NT2/D1 (cell line): ENCODE data around the genes WT1 and KIAA1549L.

- RRBS, 2 experiments: no CpG with 5 or more reads among the region's 6 CpGs
Measured at GRCh38 chr11:30984260-30984925, 385.1 kb downstream of the DCDC1 start.

GRCh38 chr11:31477666-31478305 lies 31.6 kb downstream of the IMMP1L start:
- RRBS, 2 experiments: no CpG with 5 or more reads among the region's 5 CpGs

- RRBS, 2 experiments: no CpG with 5 or more reads among the region's 3 CpGs
Measured at GRCh38 chr11:31493943-31494337, 15.5 kb downstream of the IMMP1L start.

DNA sequence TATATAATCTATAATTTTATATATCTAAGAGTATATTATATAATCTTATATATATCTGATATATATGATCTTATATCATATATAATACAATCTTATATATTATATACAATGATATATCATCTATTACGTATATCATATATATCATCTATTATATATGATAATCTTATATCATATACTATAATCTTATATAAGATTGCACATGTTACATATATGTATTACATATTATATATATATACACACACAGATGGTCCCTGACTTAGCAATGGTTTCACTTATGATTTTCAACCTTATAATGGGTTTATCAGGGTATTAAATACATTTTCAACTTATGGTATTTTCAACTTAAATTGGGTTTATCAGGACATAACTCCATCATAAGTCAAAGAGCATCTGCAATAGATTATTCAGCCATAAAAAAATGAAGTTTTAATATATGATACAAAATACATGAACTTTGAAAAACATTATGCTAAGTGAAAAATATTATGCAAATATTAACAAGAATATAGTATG lies 12.5 kb downstream of the IMMP1L start:
- RRBS, 2 experiments: no CpG with 5 or more reads among the region's 1 CpG

DNA sequence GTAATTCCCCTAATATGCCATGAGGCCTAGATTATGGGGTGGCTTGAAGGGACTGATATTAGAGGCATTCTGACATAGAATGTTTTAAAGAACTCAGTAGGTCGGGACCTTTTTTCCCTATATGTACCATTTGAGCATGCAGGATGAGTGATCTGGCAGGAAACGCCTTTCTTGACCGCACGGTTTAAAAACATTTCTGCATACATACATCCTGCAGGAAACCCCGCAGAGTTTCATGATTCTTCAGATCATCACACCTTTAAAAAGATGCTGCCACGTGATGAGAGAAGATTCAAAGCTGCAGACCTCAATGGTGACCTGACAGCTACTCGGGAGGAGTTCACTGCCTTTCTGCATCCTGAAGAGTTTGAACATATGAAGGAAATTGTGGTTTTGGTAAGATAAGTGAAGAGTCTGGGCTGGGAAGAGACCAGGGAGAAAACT lies 7.3 kb downstream of the RCN1 start:
- RRBS, 2 experiments: no CpG with 5 or more reads among the region's 7 CpGs

- RRBS, 2 experiments: 2% methylated on average over 29 to 33 of the region's 82 CpGs
Measured at GRCh38 chr11:32435137-32436365, at the start of gene WT1. Gene WT1, minus strand, starts transcription at chr11:32435539.

DNA sequence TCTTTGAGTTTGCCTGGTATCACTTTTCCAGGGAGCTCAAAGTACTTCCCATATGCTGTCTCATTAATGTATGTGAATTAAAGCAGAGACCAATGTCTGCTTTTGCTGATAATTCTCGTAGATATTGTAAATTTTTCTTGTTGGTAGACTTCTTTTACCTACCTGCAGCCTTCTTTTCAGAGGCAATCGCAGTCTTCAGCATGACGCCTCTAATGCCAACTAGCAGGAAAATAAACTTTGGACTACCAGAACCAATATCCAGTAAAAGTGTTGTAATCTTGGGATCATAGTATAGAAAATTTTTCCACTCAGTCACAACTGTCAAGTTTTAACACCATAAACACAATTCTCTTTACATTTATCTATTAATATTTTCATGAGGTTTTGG lies 2.2 kb downstream of the DEPDC7 start:
- RRBS, 2 experiments: no CpG with 5 or more reads among the region's 3 CpGs

DNA sequence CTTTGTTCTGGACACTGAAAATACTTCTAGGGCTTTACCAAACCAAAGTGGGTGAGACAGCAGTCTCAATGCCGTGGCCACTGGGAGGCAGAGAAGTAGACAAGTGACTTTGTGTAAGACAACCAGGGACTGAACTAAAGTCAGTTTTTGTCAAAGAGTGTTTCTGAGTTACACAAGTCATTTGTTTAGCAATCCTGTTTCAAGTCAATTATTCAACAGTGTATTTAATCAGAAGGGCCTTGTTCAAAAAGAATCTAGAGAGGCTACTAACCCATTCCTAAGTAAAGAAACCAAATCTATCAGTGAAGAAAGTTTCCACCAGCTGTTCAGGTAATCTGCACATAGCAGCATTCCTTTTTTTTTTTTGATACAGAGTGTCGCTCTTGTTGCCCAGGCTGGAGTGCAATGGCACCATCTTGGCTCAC lies 46.7 kb downstream of the TCP11L1 start:
- RRBS, 2 experiments: no CpG with 5 or more reads among the region's 2 CpGs

DNA sequence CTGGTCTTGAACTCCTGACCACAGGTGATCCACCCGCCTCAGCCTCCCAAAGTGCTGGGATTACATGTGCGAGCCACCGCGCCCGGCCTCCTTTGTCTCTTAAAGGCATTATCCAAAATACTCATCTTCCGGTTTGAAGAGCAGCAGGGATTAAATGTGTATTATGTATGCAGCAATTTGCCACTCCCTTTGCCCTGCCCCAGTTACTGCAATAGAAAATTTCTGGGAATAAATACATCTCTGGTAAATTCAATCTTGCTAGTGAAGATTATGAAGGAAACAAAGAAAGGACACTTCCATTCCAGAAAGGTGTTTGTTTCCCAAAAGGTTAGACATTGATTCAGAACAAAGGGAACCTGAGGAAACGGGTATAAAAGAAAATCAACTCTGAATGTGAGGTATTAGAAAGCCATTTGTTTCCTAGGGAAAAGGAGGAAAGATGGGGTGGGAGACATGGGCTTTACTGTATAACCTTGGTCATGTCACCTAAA lies 1.1 kb upstream of the HIPK3 start:
- RRBS, 2 experiments: 10% methylated on average over 1 of the region's 7 CpGs; no CpG with 5 or more reads in 1 of the 2 experiments

DNA sequence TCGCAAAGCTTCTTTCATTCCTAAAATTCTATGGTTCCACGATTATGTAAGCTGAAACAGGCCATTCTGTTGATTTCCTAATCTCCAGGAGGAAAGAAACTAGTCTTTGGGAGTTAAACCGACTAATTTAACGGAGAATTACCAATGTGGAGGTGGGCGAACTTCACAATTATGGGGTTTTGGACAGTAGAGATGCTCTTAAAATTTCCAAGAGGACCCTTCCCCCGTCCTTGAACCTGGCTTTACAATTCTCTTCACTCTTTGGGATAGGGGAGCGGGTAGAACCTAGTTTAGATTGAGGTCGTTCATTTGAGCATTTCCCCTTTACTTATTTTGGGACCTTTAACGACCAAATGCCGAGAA lies 599 bp upstream of the HIPK3 start:
- RRBS, 2 experiments: no CpG with 5 or more reads among the region's 10 CpGs

DNA sequence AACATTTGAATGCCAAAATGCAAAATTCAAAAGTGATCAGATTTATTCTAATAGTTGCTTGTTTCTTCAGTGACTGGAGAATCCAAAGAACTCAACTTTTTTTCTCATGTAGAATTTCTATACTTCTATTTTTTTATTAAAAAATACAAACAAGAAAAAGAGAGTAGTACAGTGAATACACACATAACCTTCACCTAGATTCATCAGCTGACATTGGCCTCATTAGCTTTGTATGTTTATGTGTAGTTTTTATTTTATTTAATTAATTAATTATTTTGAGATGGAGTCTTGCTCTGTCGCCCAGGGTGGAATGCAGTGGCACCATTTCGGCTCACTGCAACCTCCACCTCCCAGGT lies 16.4 kb upstream of the KIAA1549L start:
- RRBS, 2 experiments: no CpG with 5 or more reads among the region's 2 CpGs

DNA sequence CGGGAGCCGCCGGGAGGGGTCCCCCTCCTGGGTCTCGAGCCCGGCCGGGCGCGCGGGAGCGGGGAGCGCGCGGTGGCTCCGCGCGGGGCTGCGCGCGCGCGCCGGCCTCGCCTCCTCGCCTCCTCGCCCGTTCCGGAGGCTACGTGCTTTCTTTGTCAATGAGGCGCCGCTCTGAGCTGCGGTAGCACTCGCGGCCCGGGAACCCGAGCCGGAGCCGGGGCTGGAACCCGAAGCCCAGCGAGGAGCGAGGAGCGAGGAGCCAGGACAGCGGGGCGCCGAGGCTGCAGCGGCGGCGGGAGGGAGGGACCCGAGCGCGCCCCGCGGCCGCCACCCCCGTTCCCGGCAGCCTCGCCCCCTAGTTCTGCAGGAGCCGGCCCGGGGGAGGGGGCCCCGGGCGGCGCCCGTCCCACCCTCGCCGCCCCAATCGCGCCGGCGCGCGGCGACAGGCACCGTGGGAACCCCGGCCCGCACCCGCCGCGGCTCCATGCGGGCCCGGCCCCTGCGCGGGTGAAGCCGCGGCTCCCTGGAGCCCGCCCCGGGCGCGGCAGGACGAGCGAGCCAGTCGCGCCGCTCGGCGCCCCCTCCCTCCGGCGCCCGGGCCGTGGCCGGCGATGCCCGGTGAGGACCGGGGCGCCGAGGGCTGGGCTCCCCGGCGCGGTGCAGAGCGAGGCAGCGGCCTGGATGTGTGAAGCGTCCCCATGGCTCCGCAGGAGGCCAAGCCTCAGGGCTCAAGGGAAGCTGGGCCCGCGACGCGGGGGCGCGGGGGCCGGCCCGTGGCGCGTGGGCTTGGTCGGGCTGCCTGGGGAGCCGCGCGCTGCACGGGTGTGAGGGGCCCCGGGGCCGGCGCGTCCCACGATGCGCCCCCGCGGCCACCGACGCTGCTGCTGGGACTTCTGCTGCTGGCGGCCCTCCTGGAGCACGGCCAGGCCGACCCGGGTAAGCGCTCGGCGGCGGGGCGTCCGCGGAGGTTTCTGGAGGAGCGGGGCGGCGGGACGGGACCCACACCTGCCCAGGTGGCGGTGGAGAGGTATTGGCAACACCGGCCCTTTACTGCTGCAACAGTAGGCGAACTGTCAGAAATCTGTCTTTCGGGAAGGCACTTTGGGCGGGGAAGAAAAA lies at the start of gene KIAA1549L:
Gene KIAA1549L, plus strand, starts transcription at position 155 of the 1,119 bp plus-strand sequence.
- RRBS, 2 experiments: under 1 to 1% methylated on average over 70 to 90 of the region's 156 CpGs

GRCh38 chr11:33696143-33696810 lies 4.3 kb downstream of the C11orf91 start:
- RRBS, 2 experiments: no CpG with 5 or more reads among the region's 6 CpGs

DNA sequence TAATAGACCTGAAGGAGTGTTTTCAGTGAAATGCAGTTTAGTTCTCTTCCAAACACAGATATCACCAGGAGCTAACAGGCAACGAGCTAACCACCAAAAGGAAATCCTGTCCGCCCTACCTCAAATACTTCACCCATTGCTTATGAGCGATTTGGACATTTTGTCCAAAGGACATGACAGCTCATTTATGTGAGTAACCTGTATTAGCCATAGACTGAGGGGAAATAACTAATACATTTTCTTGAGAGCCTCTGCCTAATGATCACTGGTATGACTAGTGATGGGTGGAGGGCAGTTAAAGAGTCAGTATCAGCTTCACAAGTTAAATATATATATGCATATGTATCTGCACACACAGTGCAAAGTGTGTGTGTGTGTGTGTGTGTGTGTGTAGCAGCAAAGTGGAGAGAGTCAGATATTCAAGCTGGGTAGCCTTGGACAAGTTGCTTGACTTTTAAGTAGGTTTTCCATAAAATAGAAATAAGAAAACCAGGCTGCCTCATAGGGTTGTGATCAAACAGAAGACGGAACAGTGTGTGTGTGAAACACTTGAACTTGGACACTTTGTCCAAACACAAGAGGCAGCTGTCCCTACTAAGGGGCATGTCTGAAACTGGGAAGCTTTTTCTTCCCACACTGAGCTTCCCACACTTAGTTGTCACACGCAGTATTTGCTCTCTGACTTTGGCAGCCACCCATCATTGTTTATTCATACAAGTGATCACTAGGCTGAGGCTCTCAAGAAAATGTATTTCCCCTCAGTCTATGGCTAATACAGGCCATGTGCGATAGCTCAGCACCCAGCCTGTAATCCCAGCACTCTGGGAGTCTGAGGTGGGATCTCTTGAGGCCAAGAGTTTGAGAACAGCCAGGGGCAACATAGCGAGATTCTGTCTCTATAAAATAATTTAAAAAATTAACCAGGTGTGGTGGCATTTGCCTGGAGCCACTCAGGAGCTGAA lies 1.0 kb upstream of the C11orf91 start:
- RRBS, 2 experiments: no CpG with 5 or more reads among the region's 7 CpGs

DNA sequence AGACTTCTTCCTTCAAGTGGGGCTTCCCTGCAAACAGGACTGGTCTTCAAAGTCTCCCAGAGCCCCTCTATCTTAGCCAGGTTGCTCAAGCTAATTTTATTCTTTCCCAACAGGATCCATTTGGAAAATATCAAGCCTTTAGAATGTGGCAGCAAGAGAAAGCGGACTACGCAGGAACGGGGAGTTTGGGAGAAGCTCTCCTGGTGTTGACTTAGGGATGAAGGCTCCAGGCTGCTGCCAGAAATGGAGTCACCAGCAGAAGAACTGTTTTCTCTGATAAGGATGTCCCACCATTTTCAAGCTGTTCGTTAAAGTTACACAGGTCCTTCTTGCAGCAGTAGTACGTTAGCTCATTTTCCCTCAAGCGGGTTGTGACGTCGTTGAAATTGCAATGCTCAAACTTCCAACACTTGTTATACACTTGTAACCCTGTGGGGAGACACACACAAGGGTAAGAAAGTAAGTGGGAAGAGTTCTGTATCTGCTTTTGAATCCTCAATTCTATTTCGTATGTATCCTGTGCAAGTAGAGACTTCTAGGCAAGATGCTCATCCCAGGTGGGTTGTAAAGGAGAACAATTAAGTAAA lies 9.4 kb upstream of the C11orf91 start:
- RRBS, 2 experiments: no CpG with 5 or more reads among the region's 9 CpGs

- RRBS, 2 experiments: no CpG with 5 or more reads among the region's 7 CpGs
Measured at GRCh38 chr11:33723080-33724001, 12.9 kb downstream of the CD59 start.

DNA sequence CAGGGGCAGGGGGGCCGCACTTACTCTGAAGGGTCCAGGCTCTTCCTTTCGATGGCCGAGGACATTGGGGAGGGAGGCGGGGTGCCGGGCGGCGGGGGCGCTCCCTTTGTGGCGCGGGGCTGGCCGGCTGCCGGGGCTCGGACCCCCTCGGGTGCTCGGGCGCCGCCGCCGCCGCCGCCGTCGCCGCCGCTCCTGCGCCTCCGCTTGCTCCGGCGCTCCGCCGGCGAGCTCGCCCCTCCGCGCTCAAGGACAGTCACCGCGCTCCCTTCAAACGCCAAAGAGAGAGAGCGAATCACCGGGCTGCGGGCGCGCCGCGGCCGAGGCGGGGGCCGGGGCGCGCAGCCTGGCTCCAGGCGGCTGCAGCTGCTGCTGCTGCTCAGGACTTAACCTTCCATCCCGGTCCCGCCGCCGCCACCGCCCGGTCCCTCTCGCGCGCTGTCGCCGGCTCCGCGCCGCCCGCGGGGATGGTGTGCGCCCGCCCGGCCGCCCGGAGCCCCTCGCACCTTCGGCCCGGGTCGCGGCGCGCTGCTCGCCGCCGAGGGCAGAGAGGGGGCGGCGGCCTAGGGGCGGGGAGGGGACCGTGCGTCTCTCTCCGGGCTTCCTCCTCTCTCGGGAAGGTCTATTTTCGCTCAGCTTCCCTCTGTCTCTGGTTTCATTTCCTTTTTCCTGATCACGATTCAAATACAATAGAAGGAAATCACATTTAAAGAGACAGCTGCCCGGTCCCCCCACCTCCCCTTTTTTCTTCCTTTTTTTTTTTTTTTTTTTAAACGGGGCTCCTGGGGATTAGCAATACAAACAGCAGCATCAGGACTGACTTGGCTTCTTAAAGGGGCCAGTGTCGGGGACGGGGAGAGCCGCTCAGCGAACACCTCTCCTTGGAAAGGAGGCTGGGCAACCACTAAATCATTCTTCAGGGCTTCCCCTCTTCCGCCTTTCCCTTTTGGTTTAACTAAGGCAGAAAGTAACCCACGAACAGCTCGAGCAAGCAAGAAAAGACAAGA lies 22.3 kb downstream of the LMO2 start:
- RRBS, 2 experiments: under 1 to 2% methylated on average over 55 to 57 of the region's 100 CpGs

- RRBS, 2 experiments: no CpG with 5 or more reads among the region's 8 CpGs
Measured at GRCh38 chr11:33941461-33942147, 49.7 kb upstream of the LMO2 start.

DNA sequence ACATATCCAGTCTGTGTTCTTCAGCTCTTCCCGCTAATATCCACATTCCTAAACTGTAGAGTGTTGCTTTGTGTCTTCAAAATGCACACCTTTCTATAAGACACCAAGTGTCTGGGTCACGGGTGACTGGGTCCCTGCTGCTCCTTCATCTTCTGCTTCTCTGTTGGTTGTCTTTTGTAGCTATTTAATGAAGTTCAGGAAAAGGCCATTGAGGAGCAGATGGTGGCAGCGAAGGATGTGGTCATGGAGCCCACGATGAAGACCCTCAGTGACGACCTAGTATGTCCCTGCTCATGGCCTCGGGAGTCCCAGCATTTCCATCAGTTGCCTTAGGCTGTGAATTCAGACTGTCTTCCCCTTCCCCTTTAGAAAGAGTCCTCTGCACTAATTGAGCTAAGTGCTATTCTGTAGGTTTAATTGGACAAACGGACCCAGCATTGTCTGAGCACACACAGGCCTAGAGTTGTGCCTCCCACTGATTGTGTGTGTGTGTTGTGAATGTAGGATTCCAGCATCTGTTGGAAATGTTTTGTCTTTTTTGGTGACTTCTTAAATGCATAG lies 36.2 kb downstream of the NAT10 start:
- RRBS, 2 experiments: no CpG with 5 or more reads among the region's 7 CpGs

DNA sequence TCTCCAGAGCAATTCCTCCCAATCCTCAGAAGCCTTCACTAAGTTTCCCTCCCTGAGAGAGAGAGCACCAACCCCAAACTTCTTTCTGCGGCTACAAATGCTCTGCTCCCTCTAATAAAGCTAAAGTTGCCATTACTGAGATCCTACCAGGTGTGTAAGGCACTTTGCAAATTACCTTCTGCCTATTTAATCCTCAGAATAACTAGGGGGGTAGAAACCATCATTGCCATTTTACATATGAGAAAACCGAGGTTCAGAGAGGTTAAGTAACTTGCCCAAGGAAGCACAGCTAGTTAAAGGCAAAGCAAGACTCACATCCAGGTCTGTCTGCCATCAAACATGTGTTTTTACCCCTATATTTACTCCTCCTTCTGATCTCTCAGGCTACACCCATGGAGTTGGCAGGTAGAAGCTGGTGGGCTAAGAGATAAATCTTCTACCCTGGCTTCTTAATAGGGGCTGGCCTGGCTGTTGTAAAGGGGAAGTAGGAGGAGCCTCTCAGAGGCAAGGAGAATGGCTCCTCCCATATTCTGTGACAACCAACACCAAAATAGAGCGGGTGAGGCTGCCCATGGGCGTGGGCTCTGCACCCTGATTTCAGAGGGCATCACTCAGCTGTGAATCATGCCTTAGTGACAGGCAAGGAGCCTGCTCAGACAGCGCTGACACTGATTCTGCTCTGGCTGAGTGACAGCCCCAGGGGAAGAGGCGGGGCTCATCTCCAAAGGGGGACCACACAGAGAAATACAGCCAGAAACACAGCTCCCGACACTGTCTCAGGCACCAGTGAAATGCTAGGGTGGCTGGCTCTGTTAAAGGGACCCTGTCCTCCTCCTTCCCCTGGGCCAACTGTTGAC lies 106.9 kb downstream of the ABTB2 start:
- RRBS, 2 experiments: no CpG with 5 or more reads among the region's 7 CpGs